Caco-2 (cell line): ENCODE results near the gene GFM1.

- PRO-cap, result no peak
- RRBS, result 89% methylated on average over 4 of the region's 35 CpGs
Measured at GRCh38 chr3:156290726-156291588, 170.6 kb downstream of the KCNAB1 start.

- PRO-cap, result no peak
- RRBS, result no CpG with 5 or more reads among the region's 1 CpG
Measured at GRCh38 chr3:156531367-156531647, 23.6 kb downstream of the SSR3 start.

GRCh38 chr3:156633219-156633832, 41.1 kb upstream of the TIPARP start:
- PRO-cap, result no peak
- RRBS, result no CpG with 5 or more reads among the region's 4 CpGs

- PRO-cap, result no peak
- RRBS, result no CpG with 5 or more reads among the region's 11 CpGs
Measured at GRCh38 chr3:156643401-156644252, 30.8 kb upstream of the TIPARP start.

GRCh38 chr3:156825275-156825854, 788 bp upstream of the LEKR1 start:
- PRO-cap, result bidirectional peak, plus-strand start at chr3:156825738, minus-strand start at chr3:156825527
- RRBS, result no CpG with 5 or more reads among the region's 13 CpGs

DNA sequence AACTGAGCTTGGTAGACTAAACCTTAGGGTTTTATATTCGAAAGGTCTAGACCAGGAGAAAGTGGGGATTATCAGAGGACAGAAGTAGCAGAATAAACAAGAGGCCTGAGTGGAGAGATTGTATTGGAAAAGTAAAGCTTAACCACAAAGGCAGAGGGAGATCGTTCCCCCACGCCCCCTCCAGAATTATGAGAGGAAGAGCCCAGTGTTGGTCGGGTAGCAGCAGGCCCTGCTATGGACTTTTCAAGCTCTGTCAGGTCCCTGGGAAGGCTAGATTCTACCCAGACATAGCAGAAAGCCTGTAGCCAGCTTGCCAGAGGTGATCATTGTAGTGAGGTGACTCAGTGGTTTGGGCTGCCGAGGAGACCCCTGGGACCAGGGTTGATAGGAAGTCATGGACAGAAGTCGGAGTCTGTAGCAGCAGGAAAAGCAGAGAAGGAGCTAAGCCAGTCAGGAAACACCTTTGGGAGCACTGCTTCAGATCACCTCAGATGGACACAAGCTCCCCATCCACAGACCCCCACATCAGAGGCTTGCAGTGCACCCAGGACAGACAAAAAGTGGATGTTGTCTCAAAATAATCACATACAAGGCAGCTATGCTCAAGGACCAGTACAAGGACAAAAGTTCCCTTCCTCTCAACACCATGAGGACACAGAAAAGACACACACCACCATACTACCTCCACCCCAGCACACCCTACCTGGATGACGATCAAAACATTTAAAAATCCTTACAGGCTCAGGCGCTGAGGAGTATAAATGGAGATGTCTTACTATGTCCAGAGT, 67.7 kb downstream of the CCNL1 start:
- PRO-cap, result no peak
- RRBS, result no CpG with 5 or more reads among the region's 8 CpGs

DNA sequence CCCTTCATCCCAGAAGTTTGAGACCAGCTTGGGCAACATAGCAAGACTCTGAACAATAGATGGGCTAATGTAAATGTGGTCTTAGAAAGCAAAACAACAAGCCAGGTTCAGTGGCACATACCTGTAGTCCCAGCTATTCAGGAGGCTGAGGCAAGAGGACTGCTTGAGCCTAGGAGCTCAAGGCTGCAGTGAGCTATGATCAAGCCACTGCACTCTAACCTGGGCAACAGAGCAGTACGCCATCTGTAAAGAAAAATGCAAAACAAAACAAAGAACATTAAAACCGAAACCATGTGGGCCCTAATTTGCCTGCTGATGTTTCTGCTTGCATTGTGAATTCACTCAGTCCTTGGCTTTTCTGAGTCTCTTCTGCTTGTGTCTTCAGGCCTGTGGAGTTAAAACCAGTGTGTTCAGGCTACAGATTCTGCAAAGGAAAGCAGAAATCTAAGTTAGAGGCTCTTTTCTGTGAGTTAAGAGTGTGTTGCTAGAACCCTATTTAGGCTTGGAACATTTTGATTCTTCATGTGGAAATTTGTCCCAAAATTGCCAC, 56.6 kb downstream of the CCNL1 start:
- PRO-cap, result no peak
- RRBS, result no CpG with 5 or more reads among the region's 2 CpGs

DNA sequence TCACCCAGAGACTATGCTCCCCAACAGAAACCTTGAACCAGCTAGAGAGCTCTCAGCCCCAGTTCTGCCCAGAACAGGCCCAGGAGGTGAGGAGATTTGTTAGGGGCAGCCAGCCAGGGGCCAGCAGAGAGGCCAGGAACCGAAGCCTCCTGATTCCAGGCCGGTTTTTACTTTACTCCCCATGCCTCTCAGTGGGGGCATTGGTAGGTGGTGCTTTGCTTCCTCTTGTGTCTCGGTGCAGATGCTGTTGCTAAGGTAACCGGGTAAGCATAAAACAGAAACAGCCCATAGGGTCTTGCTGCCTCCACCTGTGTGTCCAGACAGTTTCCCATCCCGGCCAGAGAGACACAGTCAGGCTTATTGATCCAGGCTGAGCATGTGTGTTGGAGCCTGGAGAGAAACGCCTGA, 54.7 kb downstream of the CCNL1 start:
- PRO-cap, result no peak
- RRBS, result 75% methylated on average over 4 of the region's 6 CpGs

GRCh38 chr3:157114915-157115814, 44.8 kb downstream of the CCNL1 start:
- PRO-cap, result no peak
- RRBS, result no CpG with 5 or more reads among the region's 9 CpGs

GRCh38 chr3:157128182-157128885, 31.6 kb downstream of the CCNL1 start:
- PRO-cap, result bidirectional peak, plus-strand start at chr3:157128717, minus-strand start at chr3:157128578
- RRBS, result no CpG with 5 or more reads among the region's 7 CpGs

DNA sequence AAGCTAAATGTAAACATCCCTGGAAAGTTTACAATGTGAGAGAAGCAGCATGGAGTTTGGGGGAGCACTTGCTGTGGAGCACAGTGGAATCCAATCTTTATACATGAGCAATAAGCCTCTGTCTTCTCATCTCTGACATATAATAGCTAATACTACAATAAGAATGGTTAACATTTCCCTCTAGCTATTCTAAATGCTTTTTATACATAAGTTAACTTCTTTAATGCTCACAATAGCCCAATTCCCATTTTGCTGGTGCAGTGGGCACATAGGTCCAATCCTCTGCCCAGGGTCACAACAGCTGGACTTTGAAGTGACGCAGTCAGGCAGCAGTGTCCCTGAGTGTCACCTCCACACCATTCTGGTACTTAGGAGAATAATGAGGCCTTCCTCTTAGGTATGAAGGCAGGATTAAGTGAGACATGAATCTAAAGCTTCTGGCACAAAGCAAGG, 26.4 kb downstream of the CCNL1 start:
- PRO-cap, result no peak
- RRBS, result no CpG with 5 or more reads among the region's 1 CpG

GRCh38 chr3:157148905-157149647, 10.9 kb downstream of the CCNL1 start:
- PRO-cap, result no peak
- RRBS, result no CpG with 5 or more reads among the region's 4 CpGs

DNA sequence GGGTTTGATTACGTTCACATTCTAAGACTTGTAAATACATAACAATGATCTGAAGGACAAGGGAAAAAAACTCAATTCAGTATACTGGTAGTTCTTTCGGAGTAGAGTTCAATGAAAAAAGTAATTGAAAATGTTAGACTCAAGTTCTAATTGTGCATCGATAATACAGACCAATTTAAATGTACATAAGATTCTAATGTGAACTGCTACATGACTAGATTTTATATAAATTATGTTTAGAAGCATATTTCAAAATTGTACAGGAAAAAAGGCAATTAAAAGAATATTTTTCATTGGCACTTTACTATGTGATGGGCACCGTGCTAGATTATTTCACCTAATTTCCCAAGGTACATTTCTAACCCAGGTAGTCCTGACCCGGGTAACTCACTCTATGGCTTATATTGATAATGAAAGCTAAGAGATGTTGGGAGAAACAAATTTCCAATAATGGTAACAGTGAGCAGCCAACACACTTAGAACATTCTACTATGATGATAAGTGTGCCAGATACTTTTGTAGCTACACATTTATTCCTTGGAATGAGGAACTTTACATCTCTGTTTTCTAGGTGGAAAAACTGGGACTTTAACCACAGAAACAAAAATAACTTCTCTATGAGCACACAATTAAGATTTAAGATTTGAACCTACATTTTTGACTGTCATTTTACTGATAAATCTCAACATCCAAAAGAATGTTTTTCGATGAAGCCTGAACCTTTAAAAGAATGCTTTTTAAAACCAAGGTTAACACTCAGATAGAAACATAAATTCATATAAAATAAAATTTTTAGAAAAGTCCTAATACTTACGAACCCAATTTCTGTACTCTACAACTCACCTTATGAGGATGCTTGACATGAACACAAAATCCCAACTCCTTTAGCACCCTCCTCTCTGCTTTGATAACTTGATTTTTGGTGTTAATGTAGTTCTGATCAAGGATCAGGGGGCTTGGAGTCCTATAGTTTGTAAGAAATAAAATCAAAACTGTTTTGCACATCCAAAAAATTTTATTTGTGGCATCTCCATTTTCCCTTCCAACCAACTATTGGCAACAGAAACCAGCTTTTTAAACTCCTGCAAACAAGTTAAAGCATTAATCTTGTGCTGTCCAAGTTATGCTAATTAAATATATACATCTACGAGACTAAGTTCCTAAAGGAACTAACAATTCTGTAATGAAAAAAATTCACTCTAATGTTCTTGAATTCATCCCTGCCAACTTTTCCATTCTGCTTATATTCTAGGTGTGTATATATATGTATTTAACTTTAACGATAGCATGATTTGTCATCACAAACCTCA, 7.3 kb downstream of the CCNL1 start:
- PRO-cap, result no peak
- RRBS, result no CpG with 5 or more reads among the region's 9 CpGs

- PRO-cap, result no peak
- RRBS, result no CpG with 5 or more reads among the region's 3 CpGs
Measured at GRCh38 chr3:157167350-157167811, 7.4 kb upstream of the CCNL1 start.

- PRO-cap, result no peak
- RRBS, result no CpG with 5 or more reads among the region's 75 CpGs
Measured at GRCh38 chr3:157437175-157438037, 756 bp downstream of the PTX3 start.

- PRO-cap, result no peak
- RRBS, result no CpG with 5 or more reads among the region's 7 CpGs
Measured at GRCh38 chr3:157442147-157443459, 6.0 kb downstream of the PTX3 start.

- PRO-cap, result unidirectional peak, plus-strand start at chr3:158644559; bidirectional peak, plus-strand start at chr3:158644842, minus-strand start at chr3:158644763
- RRBS, result 0% methylated on average over 8 of the region's 44 CpGs
Measured at GRCh38 chr3:158644182-158645047, at the start of gene GFM1. TSS of gene GFM1 (plus strand) at chr3:158644527.

- PRO-cap, result no peak
- RRBS, result no CpG with 5 or more reads among the region's 8 CpGs
Measured at GRCh38 chr3:158768890-158769551, 32.8 kb upstream of the MFSD1 start.

GRCh38 chr3:160226386-160226976, 1.3 kb downstream of the C3orf80 start:
- PRO-cap, result bidirectional peak, plus-strand start at chr3:160226784, minus-strand start at chr3:160226673
- RRBS, result 4% methylated on average over 10 of the region's 41 CpGs

DNA sequence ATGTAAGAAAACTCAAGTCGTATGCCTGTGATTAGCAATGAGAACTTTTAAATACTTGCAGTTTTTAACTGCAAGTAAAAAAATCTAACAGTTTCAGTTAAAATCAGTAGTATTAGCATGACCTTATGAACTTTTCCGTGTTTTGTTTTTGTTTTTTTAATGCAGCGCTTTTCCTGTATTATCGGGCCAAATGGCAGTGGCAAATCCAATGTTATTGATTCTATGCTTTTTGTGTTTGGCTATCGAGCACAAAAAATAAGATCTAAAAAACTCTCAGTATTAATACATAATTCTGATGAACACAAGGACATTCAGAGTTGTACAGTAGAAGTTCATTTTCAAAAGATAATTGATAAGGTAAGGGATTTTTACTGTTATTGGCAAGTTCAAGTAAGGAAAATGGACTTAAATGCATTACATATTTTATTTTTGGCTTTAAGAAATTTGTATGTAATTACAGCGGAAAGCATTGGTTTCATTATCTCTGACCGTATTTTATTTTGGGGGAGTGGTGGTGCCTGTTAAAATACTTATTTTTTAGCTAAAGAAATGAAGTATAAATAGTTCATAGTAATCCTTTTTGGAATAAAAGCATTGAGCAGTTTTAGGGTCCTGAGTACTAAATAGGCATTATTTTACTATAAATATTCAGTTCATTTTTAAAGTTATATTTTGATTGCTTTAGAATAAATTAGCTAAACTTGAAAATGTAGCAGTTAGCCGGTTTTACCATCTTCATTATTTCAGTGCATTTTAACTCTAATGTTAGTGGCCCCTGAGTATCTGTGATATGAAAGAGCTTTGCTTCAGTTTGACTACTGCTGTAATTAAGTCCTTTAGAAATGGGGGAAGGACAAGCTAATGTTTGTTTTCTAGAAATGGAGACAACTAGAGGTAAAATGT, 3.3 kb downstream of the SMC4 start:
- PRO-cap, result no peak
- RRBS, result no CpG with 5 or more reads among the region's 8 CpGs